ENCODE data around the genes HES4, TTLL10 and ATAD3B.

- PRO-cap, result no peak
These were observed 119.8 kb downstream of the OR4F5 start for GRCh38 chr1:184834-185573.

GRCh38 chr1:186214-186623 lies 121.0 kb downstream of the OR4F5 start:
- PRO-cap, result no peak

DNA sequence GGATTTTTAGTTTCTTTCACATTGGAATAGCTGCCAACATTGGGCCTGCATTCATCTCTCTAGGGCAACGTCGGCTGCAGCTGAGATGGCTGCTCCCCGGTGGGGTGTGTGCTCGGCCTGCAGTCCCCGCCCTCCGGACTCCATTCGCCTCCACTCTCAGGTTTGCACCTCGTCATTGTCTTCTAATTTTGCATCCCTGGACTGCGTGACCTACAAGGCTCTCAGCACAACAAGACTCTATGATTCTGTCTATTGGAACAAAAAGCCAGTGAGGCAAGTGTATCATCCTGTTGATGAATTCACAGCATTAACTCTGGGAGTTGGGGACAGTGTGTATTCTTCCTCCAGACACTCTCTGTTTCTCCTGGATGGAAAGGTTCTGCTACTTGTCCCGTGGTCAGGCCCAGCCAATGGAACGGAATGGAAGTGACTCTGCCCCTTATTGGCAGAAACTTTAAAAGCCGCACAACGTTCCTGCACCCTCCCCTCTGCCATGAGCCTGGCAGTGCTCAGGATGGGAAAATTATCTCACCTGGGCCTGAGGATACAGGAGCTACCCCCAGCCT lies 105.0 kb upstream of the SAMD11 start:
- PRO-cap, result no peak

GRCh38 chr1:841864-842762 lies 81.6 kb upstream of the SAMD11 start:
- PRO-cap, result no peak

DNA sequence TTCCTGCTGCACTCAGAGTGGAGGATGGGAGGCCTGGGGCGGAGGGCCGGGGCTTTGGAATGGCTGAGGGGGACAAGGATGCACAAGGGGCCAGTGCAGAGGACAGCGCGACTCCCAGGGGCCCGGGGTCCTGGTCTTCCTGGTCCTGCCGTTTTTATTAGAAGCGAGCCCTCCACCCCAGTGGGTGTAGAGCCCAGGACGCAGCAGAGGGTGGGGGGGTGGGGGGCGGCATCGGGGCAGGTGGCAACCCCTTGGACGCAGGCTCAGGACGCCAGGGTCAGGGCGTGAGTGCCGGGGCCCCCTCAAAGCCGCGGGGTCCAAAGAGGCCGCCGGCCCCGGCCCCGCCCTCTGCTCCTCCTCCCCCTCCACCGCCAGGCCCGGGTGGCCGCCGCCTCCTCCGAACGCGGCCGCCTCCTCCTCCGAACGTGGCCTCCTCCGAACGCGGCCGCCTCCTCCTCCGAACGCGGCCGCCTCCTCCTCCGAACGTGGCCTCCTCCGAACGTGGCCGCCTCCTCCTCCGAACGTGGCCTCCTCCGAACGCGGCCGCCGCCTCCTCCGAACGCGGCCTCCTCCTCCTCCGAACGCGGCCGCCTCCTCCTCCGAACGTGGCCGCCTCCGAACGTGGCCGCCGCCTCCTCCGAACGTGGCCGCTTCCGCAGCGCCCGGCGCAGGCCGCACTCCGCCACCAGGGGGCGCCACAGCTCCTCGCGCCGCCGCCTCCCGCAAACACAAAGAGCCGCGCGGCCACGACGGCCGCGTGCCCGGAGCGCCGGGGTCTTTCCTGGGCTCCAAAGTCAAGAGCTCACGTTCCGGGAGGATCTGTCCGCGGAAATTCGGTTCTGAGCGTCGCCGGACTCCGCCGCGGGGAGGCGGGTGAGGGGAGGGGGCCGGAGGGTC lies 19.4 kb upstream of the SAMD11 start:
- PRO-cap, result bidirectional peak, plus-strand start at position 731 of the sequence, minus-strand start at position 617 of the sequence

DNA sequence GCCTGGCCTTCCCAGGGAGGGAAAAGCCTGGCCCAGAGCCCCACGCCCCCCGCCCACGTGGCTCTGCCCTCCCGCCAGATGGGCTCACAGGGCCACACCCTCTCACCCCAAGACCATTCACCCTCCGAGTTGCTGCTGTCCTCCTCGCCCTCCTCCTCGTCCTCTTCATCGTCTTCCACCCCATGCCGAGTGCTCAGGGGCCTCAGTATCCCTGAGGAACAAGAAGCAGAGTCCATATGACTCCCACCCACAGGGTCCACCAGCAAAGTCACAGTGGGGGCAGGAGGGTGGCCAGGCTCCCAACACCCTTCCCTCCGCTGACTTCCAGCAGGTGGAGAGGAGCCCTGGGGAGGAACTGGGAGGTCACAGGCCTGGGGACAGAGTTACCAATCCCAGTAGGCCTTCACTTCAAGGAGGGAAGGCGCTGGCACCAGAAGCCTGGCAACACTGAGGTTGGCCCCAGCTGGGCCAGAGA lies 14.1 kb downstream of the NOC2L start:
- PRO-cap, result no peak

- PRO-cap, result bidirectional peak, plus-strand start at chr1:1000511, minus-strand start at chr1:1000078
These were observed at the start of gene HES4 for GRCh38 chr1:999916-1000431. Gene HES4, minus strand, starts transcription at chr1:1000097.

DNA sequence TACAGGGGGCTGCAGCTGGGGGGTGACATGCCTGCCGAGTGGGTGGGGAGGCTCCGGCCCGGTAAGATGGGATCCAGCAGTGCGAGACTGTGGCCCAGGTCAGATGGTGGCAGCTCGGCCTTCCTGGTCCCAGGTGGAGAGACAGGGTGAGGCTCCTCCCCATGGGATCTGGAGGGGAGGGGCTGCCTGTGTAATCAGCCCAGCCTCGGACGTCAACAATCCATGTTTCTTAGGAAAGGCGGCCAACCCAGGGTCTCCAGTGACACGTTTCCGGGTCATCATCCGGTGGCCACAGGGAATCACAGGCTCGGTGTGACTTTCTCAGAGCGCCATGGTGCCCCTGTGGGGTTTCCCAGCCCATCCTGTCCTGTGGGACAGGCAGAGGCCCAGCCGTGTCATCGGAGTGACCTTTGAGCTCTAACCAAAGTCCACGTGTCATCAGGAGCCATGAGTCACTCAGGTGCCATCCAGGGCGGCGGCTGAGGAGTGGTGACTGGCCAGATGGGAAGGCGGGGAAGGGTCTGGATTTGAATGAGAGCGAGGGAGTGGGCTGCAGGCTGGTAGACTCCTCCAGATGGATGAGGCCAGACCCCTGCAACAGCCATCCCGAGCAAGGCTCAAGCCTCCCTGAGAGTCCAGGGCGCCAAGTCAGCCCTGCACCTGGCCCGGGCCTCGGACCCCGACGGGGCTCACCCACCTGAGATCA lies 6.6 kb upstream of the HES4 start:
- PRO-cap, result bidirectional peak, plus-strand start at position 281 of the sequence, minus-strand start at position 135 of the sequence

- PRO-cap, result no peak
These were observed 19.6 kb downstream of the AGRN start for GRCh38 chr1:1039516-1039854.

DNA sequence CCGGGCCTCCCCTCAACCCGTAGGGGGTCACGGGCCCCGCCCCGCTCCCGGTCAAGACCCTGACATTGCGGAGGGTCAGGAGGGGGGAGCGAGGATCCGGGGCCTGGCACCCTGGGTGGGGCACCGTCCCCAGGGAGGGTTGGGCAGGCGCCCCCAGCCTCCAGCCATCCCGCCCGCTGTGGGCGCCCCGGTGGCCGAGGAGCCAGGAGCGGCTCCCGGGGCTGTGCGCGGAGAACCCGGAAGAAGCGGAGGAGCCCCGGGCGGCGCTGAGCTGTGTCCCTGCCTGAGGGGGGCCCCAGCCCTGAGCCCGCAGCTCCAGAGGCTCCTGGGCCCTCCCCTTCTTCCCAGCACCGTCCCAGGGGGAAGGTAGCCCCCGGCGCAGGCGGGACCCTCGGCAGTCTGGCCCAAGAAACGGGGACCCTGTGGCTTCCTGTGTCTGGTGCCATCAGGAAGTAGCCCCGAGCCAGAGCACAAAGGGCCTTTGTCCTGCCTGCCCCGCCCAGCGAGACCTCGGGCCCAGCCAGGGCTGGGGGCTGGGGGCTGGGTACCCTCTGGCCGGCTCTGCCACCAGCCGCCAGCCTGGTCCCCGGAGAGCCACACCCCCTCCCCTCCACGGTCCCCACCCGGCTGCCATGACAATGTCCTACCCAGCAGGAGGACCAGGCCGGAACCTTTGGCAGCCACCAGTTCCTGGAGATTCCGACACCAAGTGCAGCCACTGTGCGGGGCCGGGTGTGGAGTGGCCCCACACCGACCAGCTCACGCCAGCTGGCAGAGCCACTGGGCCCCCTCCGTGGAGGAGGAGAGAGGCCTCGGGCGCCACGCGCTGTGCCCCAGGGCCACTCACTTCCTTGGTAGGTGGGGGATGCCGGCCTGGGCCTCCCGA lies 15.6 kb upstream of the TTLL10 start:
- PRO-cap, result bidirectional peak, plus-strand start at position 242 of the sequence, minus-strand start at position 247 of the sequence; bidirectional peak, plus-strand start at position 686 of the sequence, minus-strand start at position 454 of the sequence

DNA sequence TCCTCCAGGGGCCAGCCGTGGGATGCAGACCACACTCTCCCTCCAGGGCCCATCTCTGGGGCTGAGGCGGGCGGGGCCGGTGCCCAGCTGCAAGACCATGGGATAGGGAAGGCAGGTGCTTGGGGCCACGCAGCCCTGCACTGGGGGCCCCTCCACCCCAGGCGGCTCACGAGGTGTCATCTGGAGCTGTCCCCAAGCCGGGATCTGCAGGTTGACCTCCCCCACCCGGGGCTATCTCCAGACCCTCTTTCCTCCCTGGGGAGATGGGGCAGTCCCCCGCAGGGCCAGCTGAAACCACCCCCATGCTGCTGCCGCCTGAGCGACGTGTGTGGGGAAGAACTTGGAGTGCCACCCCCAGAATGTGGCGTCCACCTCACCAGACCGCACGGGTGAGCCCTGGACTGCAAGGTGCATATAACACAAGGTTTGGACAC lies 4.1 kb upstream of the TTLL10 start:
- PRO-cap, result no peak

DNA sequence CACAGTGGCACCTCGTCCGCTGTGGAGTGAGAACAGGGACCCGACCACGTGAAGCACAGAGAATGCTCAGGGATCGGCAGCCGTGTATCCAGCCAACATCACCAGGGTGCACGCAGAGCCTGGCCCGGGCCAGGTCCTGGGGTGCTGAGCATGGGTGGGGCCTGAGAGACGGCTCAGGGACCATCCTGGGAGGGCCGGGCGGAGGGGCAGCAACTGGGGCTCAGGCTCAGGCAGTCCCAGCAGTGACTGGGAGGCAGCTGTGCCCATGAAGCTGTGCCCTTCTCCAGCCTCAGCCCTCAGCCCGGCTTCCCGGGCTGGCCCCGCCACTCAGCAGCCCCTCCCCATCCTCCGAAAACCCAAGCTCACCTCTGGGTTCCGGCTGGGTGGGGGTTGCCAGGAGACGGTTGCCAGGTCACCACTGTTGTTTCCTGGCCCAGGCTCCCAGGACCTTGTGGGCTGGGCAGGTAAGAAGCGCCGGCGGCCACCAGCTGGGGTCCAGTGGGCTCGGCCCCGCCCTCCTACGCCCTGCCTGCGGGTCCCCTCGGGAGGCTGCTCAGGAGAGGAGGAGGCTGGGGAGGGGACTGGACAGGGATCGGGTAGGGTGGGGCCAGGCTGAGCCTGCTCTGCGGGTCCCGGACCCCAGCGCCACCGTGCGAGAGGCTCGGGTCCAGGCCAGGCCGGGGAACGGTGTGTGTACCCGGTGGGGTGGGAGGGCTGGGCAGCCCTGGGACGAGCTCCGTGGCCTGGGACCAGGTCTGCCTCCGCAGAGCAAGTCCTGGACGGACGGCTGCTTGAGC lies at the start of gene TTLL10:
TTLL10 (plus strand) TSS at position 418 of the 797 bp plus-strand sequence.
- PRO-cap, result no peak

DNA sequence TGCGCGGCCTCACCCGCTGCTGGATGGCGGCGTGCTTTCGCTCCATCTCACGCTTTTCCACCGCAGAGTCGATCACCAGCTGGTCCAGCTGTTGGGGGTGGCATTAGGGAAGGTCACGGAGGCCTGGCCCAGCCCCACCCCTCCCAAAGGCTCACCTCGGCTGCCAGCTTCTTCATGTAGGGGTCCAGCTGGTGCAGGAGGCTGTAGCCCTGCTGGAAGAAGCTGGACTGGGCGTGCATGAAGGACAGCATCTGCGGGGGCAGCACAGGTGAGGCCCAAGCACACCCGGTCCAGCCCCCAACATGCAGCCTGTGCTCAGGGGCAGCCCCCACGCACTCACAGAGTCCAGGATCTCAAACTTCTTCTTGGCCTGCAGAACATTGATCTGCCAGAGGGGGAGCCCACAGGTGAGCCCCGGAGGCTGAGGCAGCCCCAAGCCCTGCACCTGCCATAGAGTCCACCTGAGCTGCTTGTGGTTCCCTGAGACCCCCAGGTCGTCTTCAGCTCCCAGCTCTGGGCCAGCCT lies 7.8 kb downstream of the ACAP3 start:
- PRO-cap, result no peak

- PRO-cap, result no peak
These were observed 6.5 kb downstream of the PUSL1 start for GRCh38 chr1:1314494-1315775.

- PRO-cap, result no peak
These were observed 638 bp downstream of the AURKAIP1 start for GRCh38 chr1:1374112-1375025.

DNA sequence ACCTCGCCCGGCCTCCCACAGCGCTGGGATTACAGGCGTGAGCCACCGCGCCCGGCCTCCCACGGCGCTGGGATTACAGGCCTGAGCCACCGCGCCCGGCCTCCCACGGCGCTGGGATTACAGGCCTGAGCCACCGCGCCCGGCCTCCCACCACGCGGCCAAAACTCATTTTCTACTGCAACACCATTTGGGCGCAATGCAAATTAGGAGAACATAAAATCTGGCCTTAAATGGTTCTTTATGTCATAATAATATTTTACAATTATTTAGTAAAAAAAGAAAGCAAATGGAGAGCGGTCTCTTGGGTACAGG lies 10.4 kb upstream of the AURKAIP1 start:
- PRO-cap, result no peak

GRCh38 chr1:1401693-1403051 lies 3.0 kb upstream of the CCNL2 start:
- PRO-cap, result no peak

DNA sequence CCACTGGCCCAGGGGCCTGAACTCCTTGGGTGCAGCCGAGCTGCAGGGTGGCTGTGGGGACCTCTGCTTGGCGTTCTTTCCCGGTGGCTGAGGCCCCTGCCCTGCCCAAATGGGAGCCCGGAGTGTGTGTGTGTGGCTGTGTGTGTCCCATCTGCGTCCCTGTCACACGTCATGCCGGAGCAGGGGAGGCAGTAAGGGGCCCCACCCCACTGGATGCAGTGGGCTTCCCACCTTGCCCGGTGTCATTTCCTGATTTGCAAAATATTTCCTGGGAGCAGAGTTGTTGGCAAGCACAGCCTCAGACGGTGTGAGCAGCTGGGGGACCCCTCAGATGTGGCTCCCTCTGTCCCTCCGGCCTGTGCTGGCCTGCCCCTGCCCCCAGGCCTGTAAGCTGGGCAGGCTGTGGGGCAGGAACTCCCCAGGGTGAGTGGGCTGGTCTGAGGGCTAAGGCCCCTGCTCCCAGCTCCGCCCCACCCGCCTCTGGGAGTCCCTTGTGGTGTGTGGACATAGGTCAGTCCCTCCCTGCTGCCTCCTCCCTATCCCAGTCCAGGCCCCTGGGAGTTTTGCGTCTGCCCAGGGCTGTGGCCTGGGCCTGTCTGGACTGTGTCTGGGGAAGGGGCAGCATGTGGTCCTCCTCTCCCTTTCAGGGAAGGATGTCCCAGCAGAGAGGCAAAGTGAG lies 3.8 kb upstream of the VWA1 start:
- PRO-cap, result bidirectional peak, plus-strand start at position 293 of the sequence, minus-strand start at position 161 of the sequence; bidirectional peak, plus-strand start at position 514 of the sequence, minus-strand start at position 386 of the sequence

DNA sequence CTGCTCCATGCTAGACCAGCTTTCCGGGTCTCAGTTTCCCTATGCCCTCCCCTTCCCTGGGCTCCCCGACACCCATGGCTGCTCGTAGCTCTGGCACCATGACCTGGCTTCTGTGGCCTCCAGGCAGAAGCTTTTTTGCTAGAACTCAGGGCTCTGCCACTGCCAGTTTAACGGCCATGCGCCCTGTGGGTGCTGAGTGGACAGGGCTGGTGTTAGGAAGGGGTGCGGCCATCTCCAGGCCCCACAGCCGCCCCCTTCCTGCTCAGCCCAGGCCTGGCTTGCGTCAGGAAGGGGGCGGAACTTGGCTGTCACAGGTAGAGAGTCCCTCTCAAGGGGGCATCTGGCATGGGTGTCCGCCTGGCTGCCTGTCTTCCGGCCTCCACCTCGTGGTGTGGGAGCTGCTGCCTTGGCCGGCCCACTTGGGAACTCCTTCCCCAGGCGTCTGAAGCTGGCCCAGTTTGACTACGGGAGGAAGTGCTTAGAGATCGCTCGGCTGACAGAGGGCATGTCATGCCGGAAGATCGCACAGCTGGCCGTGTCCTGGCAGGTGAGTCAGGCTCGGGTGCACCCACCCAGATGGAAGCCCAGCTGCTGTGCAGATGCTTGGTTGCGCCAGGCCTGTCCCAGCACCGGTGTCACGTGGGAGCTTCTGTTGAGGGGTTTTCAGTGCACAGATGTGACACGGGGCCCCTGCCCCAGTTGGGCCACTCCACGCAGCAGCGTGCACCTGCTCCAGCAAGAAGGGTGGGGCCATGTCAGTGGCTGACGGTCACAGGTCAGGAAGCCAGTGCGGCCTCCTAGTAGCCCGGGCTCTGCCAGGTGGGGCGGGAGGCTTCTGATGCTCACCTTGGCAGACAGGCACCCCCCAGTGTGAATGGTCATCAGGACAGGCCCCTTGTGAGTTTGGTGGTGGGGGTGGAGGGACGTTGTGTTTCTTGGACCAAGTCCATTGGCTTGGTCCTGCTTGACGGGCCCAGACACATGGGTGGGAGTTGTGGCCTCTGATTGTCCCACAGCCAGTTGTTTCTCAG lies 9.1 kb upstream of the ATAD3B start:
- PRO-cap, result bidirectional peak, plus-strand start at position 339 of the sequence, minus-strand start at position 260 of the sequence; unidirectional peak, minus-strand start at position 444 of the sequence

DNA sequence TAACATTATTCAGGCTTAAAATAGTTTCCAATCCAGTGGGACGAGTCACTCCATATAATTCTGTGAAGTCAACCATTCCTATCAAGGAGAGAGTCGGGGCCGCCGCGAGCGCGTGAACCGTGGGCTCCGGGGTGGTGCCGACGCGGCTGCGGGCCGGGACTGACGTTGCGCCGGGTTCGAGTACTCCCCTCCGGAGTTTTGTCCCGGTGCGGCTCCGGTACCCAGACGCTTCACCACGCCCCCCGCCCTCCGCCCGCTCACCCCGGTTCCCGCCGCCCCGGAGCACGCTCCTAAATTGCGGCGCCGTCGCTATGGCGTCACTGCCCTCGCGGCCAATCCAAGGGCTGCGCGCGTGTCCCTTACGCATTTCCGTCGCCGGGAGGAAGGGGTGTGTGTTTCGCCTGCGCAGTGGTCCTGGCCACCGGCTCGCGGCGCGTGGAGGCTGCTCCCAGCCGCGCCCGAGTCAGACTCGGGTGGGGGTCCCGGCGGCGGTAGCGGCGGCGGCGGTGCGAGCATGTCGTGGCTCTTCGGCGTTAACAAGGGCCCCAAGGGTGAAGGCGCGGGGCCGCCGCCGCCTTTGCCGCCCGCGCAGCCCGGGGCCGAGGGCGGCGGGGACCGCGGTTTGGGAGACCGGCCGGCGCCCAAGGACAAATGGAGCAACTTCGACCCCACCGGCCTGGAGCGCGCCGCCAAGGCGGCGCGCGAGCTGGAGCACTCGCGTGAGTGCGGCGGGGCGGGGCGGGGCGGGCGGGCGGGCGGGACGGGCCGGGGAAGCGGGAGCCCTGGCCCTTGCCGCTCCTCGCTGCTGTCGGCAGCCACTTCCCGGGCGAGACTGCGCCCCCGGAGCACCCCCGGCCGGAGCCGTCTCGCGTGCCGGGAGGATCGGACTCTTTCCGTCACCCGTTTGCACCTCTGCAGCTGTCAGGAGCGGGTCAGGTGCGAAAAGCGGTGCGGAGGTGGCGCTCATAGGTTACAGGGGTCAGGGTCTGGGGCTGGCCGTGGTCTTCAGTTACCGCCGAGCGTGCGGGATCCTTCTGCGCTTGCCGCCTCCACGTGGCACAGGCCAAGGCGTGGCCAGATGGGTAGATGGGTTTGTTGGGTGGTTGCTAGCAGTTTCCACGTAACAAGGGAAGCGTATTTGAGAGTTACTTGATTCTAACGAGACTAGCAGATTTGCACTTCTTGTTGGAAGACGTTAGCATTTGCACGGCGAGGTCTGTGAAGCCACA lies at the start of gene ATAD3B:
ATAD3B (plus strand) TSS at position 395 of the 1,229 bp plus-strand sequence.
- PRO-cap, result bidirectional peak, plus-strand start at position 408 of the sequence, minus-strand start at position 292 of the sequence